Mammary epithelial cell (primary cell): ENCODE data around the gene TSNAX.

- CAGE, long polyA plus RNA: no peak
- RRBS: no CpG with 5 or more reads among the region's 18 CpGs
Measured at GRCh38 chr1:230105558-230106793, 38.9 kb downstream of the GALNT2 start.

DNA sequence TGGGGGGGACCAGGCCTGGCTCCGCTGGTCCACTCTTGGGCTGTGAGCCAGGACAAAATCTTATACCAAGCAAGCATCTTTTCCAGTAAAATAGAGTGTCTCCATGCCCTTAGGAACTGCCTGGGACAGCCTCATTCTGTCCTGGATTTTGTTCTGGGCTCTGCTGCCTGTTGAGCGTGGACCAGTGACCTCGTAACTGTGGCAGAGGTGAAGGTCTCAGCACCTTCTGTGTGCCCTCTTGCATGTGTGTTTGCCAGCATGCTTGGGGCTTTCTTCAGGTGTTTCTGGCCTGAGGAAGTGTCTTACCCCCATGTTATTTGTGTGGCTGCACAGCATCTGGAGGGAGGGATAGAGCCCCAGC is 45.7 kb downstream of the GALNT2 start:
- CAGE, long polyA plus RNA: no peak
- RRBS: no CpG with 5 or more reads among the region's 3 CpGs

GRCh38 chr1:230146048-230146612 is 79.1 kb downstream of the GALNT2 start:
- CAGE, long polyA plus RNA: no peak
- RRBS: no CpG with 5 or more reads among the region's 7 CpGs

GRCh38 chr1:230331648-230332435 is 94.3 kb downstream of the PGBD5 start:
- CAGE, long polyA plus RNA: no peak
- RRBS: no CpG with 5 or more reads among the region's 12 CpGs

DNA sequence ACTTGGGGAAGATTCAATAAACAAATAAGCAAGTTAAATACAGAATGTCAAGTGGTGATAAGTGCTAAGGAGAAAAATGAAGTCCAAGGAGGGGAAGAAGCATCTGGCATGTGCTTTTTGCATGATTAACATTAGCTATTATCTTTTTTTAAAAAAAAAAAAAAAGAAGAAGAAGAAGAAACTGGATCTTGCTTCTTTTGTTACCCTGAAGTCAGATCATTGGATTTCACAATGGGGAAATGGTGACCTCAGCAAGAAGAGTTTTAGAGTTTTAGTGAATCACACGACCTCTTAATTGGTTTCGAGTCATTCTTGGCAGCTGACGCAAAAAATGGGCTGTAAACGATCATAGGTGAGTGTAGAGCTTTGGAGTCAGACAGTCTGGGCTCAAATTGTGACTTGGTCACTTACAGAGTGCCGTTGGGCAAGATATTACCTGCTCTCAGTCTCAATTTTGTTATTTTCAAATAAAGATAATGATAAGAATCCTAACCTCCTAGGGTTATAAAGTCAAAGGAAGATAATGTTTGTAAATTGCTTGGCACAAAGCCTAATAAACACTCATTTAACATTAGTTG is 33.3 kb upstream of the PGBD5 start:
- CAGE, long polyA plus RNA: no peak
- RRBS: no CpG with 5 or more reads among the region's 5 CpGs

GRCh38 chr1:230567854-230568487 is 74.3 kb upstream of the COG2 start:
- CAGE, long polyA plus RNA: no peak
- RRBS: no CpG with 5 or more reads among the region's 10 CpGs

GRCh38 chr1:230727041-230727639 is 13.2 kb upstream of the AGT start:
- CAGE, long polyA plus RNA: no peak

DNA sequence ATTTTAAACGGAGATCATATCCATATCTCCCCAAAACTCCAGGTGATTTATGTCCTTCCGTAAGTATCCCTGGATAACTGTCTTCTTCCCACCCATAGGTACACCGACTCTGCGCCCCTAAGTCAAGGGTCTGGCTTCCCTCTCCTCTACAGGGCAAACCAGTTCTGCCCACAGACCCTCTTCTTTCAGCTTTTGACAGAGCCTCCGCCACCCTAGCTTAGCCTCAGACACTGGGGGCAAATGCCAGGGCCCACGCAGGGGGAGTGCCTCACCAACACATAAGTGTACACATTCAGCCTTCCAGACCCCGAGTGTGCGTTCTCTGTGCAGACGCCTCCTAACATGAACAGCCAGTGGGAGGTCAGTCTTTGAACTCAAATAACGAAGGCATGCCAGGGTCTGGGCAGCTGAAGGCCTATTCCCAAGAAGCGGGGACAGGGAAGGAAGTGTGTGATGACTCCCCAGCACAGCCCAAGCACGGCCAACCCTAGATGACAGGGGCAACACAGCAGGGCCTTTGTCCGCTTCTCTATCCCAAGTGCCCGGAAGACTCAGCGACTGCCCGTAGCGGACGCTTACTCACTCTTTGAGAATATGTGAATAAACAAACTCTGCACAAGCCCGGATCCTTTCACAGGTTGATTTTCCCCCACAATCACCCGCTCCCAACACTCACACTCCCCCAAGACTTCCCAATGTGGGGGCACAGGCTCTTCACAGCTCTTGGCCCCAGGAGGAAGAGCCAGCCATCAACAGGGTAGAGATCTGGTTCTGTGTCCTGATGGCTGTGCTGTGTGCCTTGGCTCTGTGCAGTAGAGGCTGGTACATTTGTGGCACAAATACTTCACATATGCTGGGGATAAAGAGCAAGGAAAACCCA is 11.3 kb downstream of the C1orf198 start:
- CAGE, long polyA plus RNA: no peak
- RRBS: 97% methylated on average over 6 of the region's 20 CpGs

GRCh38 chr1:230910190-230910895 is 42.0 kb upstream of the C1orf198 start:
- CAGE, long polyA plus RNA: no peak
- RRBS: no CpG with 5 or more reads among the region's 11 CpGs

DNA sequence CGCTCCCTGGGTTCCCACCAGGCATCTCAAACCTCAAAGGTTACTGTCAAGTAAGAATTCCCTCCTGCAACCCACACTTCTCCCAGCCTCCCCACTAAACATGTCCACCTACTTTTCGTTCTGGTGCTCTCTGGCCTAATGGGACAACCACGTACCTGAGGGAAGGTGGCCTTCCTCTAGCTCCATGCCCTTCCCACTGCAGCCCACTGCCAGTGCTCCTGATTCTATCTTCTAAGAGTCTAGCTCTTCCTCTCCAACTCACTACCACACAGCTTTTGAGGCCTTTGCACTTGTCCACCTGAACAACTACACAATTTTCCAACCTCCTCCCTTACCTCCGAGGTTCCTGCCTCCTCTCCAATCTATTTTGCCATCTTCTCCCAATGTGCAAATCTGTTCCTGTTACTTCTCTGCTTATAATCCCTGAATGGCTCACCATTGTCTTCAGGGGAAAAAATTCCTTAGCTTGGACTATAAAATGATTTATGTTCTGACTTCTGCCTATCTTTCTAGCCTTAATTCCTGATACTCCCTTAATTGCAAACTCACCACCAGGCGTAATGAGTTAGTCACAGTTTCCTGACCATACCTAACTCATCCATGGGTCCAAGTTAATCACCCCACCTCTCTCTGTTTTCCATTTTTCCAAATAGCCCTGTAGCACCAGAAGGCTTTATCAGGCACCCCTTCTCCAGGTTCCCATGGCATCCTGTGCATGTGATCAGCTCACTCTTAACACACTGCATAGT is 53.9 kb upstream of the C1orf198 start:
- CAGE, long polyA plus RNA: no peak
- RRBS: no CpG with 5 or more reads among the region's 5 CpGs

DNA sequence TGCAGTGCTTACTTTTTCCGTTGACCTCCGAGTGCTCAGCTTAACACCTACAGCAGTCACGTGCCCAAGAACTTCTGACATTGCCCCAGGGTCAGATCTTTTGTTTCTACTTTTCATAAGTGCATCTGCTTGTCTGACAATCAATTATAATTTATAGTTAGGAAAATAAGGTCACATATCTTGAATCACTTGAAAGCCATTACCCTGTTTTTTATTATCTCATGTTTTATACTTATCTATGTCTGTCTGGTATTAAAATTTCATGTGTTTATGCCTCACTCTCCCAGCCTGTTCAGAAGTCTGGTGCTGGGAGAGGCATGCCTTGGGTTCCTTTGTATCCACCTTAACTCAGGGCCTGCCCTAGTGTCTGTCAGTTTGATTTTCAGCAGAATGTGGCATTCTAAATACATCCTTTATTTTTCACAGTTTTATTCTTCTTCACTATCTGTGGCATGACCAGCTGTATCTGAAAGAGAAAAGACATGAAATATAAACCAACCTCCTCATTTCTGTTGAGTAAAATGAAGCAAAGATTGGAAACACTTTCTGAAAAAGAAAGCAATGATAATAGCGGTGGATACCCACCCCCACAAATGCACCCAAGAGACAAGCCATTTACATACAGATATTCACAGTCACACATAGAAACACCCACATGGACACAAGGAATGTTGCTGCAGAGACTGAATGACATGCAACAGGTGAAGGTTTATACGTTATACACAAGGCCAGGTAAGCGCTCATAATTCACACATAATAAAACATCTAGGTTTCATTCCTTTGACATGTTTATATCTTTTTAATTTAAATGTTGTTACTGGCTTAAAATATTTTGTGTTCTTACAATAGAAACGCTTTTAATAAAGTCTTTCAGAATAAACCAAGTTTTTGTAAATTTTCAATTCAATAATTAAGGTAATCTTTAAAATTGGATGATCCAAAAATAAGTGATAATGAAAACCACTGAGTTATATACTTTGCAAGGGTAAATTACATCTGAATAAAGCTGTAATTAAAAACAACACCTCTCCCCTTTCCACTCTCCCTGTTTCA is 21.1 kb downstream of the ARV1 start:
- CAGE, long polyA plus RNA: no peak
- RRBS: no CpG with 5 or more reads among the region's 7 CpGs

- CAGE, long polyA plus RNA: no peak
- RRBS: no CpG with 5 or more reads among the region's 6 CpGs
Measured at GRCh38 chr1:231234132-231234598, 6.8 kb downstream of the C1orf131 start.

- CAGE, long polyA plus RNA: no peak
- RRBS: no CpG with 5 or more reads among the region's 4 CpGs
Measured at GRCh38 chr1:231357674-231358298, 19.7 kb downstream of the SPRTN start.

DNA sequence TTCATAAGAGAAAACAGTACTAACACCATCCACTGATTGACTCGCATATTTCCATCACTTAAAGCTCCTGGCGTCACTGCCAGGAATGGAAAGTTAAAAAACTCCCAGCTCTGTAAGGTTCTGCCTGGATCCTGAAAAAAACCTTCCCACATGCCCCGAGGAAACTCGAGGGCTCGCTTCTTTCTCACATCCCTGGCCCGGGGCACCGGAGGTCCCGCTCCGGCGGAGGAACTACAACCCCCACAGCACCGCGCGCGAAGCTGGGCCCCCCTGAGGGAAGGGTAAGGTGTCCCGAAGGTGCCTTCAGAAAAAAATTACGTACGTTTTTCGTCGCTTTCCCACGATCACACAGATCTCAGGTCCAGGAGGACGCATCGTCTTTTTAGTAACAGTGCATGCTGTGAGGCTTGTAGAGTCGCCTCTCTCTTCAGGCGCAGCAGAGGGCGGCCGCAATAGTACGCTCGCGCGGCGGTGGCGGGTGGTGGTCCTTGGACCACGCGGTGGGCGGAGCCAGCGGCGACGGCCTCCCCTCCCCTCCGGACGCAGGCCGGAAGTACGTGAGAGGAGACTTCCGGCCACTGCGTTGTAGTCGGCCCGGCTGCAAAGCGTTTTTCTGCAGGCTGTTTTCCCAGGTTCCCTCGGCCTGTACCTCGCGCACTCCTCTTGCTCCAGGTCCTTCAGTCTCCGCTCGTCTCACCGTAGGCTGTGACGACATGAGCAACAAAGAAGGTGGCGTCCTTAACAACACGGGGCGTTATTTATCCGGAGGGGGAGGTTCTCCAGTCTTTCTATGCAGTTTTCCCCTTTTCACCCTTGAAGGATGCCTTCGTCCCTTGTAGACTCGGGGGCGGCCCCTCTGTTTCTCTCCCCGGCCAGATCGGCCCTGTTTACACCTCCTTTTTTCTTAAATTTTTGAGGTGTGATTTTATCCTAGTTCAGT is at the start of gene TSNAX:
TSS of gene TSNAX (plus strand) at position 572 of the 940 bp plus-strand sequence.
- CAGE, long polyA plus RNA: no peak
- RRBS: no CpG with 5 or more reads among the region's 63 CpGs

- CAGE, long polyA plus RNA: no peak
- RRBS: no CpG with 5 or more reads among the region's 1 CpG
Measured at GRCh38 chr1:231541769-231542128, 13.3 kb downstream of the TSNAX start.

GRCh38 chr1:231850652-231851144 is 224.1 kb downstream of the DISC1 start:
- CAGE, long polyA plus RNA: no peak
- RRBS: no CpG with 5 or more reads among the region's 6 CpGs

DNA sequence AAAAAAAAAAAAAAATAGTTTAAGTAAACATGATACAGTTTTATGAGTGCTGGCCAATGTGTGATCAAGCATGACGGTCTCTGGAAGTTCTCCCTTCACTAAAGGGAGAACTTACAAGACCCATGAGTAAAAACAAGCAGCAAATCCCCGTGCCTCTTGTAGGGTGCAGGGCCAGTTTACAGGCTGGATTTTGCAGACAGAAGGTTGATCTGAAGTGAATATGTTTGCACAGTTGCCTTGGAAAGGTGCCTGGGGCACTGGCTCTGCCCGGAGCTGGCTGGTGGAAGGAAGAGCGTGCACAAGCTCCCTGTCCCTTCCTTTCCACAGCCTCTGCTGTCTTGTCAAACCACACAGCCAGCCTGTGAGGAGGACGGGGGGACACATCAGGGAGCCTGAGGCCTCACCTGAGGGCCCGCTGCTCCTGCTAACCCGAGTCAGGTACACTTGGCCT is 251.7 kb downstream of the SIPA1L2 start:
- CAGE, long polyA plus RNA: no peak
- RRBS: no CpG with 5 or more reads among the region's 7 CpGs

GRCh38 chr1:232428083-232428911 is 201.6 kb downstream of the SIPA1L2 start:
- CAGE, long polyA plus RNA: no peak
- RRBS: no CpG with 5 or more reads among the region's 6 CpGs

DNA sequence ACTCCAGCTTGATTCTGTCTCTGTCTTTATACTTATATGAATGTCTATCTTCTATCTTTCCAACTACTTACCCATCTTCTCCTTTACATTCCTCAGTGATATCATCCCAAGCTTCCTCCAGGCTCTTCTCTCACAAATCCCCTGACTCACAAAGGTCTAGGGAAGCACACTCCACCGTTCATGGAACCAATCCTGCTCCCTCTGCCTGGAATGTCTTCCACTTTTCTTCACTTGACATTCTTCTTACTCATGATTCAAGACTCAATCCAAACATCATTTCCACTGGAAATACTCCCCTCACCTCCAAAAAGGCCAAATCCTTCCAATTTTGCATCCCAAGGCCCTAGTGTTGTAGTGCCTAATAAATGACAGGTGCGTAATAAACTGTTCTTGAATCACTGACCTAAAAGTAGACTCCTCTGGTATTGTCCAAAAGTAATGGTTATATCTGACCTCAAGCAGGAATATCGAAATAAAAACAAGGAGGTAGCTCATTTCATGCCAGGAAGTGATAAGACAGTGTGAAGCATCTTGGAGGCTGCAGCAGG is 132.1 kb downstream of the SIPA1L2 start:
- CAGE, long polyA plus RNA: no peak
- RRBS: no CpG with 5 or more reads among the region's 3 CpGs

GRCh38 chr1:232542747-232543177 is 87.2 kb downstream of the SIPA1L2 start:
- CAGE, long polyA plus RNA: no peak
- RRBS: no CpG with 5 or more reads among the region's 6 CpGs